Melanocyte of skin (primary cell): ENCODE measurements around a stretch of chr22.

DNA sequence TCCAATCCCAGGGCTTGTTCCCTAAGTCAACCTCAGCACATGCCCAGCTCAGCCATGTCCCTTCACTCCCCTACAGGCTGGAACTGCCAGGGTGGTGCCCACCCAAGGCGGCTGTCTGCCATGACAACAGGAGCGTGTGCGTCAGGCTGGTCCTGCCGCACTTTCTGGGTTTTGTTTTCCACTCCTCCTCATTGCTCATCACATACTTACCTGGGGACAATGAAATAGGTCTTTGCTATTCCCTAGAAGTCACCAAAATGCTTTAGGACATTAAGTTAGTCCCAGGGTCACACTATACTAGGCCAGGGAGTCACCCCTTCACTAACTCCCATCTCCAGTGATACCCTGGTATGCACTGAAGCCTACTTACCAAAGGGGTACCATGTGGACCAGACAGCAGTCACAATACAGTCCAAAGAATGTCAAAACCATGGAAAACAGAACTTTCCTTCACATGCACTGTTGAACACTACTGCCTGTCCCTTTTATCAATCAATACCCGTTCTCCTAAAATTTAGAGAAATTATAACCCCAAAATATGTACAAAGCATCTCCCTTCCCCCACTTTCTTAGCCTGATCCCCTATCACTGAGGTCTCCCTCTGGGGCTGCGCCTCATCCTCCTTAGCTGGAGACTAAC lies 4.2 kb downstream of the RTL6 start:
- CAGE, long polyA plus RNA, 2 experiments: no peak in any of the 2 experiments

DNA sequence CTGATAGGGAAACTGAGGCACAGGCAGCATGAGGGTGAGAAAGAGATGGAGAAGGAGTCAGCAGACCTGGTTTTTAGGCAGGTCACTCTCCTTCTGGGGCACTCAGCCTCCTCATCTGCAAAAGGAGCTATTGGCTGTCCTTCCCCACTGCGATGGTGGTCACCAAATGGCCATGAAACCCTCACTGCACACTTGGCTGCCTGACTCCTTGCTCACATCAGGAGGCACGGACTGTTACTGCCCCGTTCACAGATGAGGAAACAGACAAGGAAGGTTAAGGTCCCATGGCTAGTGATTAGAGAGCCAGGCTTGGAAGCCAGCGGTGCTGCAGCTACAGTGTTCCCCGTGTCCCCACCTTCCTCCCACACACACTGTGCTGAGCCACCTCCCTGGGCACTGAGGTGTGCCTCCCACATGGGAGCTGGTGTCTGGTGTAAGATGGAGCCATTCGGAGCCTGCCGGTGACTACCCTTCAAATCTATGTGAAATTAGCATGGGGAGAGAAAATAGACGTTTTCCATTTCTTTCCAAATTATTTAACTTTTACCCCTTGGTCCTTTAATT lies 2.6 kb downstream of the ARHGAP8 start:
- CAGE, long polyA plus RNA, 2 experiments: no peak in any of the 2 experiments

DNA sequence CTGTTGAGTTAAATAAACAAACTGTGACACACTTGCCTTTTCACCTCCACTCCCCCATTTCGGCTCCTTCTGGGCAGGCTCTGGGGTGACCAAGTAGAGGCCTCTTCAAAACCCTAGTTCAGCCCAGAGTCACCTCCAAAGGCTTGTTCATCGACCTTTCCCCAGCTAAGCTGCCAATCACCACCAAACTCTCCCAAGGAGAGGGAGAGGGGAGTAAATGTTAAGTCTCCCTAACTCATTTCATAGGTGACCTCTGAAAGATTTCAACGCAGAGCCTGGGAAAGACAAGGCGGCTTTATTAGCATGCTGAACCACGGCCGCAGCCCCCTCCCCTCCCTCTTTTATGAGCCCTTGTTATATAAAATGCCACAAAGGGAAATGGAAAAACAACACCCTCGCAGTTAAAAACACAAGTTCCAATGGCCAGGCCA lies 3.9 kb downstream of the PHF21B start:
- CAGE, long polyA plus RNA, 2 experiments: no peak in any of the 2 experiments

DNA sequence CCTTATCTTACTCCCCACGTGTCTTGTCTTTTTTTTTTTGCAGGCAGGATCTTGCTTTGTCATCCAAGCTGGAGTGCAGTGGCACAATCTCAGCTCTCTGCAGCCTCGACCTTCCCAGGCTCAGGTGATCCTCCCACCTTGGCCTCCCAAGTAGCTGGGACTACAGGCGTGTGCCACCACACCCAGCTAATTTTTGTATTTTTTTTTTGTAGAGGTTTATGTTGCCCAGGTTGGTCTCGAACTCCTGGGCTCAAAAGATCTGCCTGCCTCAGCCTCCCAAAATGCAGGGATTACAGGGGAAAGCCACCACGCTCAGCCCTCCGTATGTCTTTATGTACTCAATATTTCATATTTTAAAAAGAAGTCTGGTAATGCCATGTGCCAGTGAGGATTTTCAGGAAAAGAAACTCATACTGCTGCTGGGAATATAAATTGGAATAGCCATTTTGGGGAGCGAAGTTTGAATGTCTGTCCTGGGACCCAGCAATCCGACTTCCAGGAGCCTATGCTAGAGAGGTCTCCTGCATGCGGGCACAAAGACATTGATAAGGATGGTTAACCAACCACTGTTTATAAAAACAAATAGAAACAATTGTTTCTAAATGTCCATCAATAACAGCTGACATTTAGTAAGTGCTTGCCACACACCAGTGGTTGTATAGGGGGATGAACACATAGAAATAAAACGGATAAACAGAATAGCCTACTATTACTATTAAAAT lies 23.3 kb upstream of the NUP50 start:
- CAGE, long polyA plus RNA, 2 experiments: no peak in any of the 2 experiments

GRCh38 chr22:45205480-45205902 lies 35.2 kb downstream of the KIAA0930 start:
- CAGE, long polyA plus RNA, 2 experiments: no peak in any of the 2 experiments

GRCh38 chr22:45210855-45211581 lies 29.7 kb downstream of the KIAA0930 start:
- CAGE, long polyA plus RNA, 2 experiments: no peak in any of the 2 experiments

DNA sequence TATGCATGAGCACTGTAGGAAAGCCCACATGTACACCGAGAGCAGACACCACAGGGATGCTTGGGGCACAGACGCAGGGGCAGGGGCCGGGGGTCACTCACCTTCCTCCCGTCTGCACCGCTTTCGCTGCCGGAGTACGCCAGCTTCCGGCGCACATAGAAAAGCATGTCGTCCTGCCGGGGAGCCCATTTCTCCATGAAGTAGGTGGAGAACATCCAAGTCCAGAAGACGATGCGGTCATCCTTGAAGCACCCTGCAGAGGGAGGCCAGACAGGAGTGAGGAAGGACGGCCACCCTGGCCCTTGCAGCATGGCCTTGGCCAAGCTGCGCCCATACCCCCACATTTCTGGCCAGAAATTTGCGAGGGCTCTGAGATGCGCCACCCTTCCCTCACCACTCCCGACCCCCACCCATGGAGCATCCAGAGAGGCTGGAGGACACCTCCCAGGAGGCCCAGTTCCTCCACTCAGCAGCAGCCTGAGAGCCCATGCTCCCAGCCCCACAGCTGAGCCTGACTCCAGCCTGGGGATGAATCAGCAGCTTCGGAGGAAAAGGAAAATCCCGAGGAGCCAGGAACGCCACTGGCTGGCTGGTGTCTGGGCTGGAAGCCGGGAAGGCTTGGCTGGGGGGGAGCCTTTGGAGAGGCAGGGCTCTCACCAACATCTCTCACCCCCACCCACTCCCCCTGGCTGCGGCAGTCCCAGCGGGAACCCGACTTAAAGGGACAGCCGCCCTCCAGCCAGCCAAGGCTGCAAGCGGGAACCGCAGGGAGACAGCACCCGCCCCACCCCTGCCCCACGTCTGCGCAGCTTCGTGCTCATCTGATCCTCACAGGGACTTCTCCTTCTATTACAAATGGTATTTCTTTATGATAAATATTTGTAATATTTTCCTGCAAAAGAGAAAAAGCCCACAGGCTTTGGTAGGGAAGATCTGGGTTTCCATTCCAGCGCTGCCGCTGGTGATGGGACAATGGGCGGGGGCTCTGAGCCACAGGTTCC lies 28.5 kb downstream of the KIAA0930 start:
- CAGE, long polyA plus RNA, 2 experiments: no peak in any of the 2 experiments

GRCh38 chr22:45235078-45235903 lies 5.4 kb downstream of the KIAA0930 start:
- CAGE, long polyA plus RNA, 2 experiments: no peak in any of the 2 experiments

DNA sequence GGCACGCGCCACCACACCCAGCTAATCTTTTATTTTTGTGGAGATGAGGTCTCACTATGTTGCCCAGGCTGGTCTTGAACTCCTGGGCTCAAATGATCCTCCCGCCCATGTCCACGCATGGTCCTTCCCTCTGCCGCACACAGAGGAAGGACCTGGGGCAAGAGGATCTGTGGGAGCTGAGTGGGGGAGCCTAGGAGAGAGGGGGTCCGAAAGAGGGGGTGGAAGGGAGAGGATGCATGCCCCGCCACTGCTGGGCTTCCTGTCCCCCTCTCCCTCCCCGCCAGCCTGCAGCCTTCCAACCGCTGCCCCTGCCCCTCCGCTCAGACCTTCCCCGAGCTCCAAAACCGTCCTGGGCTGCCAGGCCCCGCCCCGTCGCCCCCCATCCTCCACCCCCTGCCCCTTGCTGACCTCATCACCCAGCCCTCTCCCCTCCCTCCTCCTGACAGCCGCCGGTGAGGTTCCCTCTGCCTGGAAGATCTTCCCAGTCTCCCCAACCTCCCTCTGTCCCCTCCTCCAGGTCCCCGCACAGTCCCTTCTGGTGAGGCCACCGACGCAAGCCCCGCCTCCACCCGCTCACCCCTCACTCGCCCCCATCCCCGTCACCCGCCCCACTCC lies 16.7 kb upstream of the UPK3A start:
- CAGE, long polyA plus RNA, 2 experiments: no peak in any of the 2 experiments

DNA sequence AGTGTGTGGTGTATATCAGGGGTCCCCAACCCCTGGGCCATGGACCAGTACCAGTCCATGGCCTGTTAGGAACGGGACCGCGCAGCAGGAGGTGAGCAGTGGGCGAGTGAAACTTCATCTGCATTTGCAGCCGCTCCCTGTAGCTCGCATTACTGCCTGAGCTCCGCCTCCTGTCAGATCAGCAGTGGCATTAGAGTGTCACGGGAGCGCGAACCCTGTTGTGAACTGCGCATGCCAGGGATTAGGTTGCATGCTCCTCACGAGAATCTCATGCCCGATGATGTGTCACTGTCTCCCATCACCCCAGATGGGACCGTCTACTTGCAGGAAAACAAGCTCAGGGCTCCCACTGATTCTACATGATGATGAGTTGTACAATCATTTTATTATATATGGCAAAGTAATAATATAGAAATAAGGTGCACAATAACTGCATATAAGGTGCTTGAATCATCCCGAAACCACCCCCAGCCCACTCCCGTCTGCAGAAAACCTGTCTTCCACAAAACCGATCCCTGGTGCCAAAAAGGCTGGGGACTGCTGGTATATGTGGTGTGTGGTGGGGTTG lies 6.0 kb downstream of the UPK3A start:
- CAGE, long polyA plus RNA, 2 experiments: no peak in any of the 2 experiments

GRCh38 chr22:45330790-45330989 lies 21.0 kb downstream of the FAM118A start:
- CAGE, long polyA plus RNA, 2 experiments: no peak in any of the 2 experiments

DNA sequence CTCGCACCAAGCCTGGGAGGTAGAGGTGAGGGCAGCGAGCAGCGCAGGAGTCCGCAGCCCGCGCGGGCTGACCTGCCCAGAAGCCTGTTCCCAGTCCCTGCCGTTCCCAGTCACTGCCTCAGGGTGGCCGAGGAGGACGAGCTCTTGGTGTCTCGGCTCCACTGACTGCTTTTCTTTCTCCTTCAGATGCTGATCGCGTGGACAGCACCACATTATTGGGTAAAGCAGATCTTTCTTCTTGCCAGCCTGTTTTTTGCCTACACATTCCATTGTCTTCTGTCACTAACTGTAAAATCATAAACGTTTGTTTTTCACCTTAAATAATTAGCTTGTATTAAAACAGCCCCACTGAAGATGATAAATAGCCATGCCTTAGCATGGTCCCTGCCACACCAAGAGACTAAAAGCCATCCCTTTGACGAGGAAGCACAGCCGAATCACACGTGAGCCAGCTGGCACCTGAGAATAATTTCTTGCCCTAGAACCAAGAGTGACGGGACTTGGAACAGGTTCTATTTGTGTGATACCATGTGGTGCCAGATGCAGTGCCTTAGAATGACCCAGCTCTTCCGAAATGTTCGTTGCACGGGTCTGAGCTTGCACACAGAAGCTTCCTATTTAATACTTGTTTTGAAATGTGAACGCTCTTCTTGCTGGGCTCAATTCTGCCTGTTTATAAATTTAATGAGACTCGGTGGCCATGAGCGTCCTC lies 25.6 kb downstream of the FAM118A start:
- CAGE, long polyA plus RNA, 2 experiments: no peak in any of the 2 experiments

DNA sequence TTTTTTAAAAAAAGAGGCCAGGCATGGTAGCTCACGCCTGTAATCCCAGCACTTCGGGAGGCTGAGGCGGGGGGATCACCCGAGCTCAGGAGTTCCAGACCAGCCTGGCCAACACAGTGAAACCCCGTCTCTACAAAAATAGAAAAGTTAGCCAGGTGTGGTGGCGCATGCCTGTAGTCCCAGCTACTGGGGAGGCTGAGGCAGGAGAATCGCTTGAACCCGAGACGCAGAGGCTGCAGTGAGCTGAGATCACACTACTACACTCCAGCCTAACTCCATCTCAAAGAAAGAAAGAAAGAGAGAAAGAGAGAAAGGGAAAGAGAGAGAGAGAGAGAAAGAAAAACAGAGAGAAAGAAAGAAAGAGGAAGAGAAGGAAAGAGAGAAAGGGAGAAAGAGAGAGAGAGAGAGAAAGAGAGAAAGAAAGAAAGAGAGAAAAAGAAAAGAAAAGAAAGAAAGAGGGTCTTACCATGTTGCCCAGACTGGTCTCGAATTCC lies 22.2 kb downstream of the FBLN1 start:
- CAGE, long polyA plus RNA, 2 experiments: no peak in any of the 2 experiments

- CAGE, long polyA plus RNA, 2 experiments: no peak in any of the 2 experiments
Observed at GRCh38 chr22:45525318-45526041, 22.8 kb downstream of the FBLN1 start.

DNA sequence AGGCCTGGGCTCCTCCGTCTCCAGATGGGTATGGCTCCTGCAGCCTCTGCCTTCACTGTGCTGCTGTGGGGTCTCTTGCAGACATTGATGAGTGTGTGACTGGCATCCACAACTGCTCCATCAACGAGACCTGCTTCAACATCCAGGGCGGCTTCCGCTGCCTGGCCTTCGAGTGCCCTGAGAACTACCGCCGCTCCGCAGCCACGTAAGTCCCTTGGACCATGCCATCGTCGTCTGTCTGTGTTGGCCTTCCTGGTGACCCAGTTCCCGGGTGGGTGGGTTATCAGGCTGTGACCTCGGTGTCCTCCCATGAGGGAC lies 47.7 kb downstream of the FBLN1 start:
- CAGE, long polyA plus RNA, 2 experiments: no peak in any of the 2 experiments

DNA sequence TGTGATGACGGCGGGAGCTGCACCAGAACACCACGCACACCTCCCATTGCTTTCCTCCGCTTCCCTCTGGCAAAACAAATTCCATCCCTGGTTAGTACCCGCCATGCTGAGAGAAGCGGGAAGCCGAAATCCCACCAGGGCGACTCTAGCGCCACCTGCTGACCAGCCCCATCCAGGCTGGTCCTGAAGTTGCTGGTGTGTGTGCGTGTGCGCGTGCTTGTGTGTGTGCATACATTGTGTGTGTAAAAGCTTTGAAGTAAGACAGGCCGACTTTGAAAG lies 51.0 kb downstream of the FBLN1 start:
- CAGE, long polyA plus RNA, 2 experiments: no peak in any of the 2 experiments

- CAGE, long polyA plus RNA, 2 experiments: no peak in any of the 2 experiments
Observed at GRCh38 chr22:45762692-45763431, 91.2 kb downstream of the ATXN10 start.

DNA sequence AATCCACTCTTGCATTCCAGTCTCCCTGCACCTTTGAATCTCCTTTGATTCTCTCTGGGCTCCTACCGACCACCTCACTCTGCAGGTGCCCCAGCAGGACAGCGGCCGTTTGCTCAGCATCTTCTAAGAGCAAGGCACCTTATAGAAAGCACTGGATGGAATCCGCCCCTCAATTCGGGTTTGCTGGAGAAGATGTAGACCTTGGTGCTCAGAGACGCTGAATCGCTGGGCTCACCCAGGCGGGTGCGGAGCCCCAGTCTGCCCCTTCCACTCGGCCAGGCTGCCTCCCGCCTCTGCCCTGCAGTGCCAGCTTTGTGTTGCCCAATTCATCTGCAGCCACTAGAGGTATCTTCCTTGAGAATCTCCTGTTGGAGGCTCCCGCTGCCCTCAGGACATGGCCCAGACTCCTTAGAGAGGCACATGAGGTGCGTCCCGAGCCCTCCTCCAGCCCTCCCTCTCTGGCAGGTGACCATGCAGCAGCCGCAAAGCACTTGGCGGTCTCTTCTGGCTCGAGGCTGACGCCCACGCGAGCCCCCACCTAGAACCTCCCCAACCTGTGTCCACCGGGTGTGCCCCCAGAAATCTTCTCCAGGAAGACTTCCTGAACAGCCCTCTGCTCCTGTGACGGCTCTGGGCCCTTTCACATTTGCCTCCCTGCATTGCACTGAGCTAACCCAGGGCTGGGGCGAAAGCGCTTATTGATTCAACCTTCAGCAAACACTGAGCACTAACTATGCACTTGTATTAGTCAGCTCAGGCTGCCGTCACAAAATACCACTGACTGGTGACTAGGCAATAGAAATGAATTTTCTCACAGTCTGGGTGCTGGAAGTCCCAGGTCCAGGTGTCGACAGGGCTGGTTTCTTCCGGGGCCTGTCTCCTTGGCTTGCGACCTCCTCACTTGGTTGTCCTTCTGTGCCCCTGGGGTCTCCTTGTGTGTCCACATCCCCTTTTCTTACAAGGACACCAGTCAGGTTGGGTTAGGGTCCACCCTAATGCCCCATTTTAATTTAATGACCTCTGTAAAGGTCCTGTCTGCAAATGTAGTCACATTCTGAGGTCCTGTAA lies 117.5 kb downstream of the WNT7B start:
- CAGE, long polyA plus RNA, 2 experiments: no peak in any of the 2 experiments

GRCh38 chr22:45995161-45995507 lies 18.2 kb upstream of the WNT7B start:
- CAGE, long polyA plus RNA, 2 experiments: no peak in any of the 2 experiments

GRCh38 chr22:45996502-45997238 lies 19.7 kb upstream of the WNT7B start:
- CAGE, long polyA plus RNA, 2 experiments: no peak in any of the 2 experiments